Mammary microvascular endothelial cell (primary cell): ENCODE measurements around a stretch of chr9.

GRCh38 chr9:2300038-2300604, 285.0 kb downstream of the SMARCA2 start:
- RAMPAGE, long total RNA, result no peak

DNA sequence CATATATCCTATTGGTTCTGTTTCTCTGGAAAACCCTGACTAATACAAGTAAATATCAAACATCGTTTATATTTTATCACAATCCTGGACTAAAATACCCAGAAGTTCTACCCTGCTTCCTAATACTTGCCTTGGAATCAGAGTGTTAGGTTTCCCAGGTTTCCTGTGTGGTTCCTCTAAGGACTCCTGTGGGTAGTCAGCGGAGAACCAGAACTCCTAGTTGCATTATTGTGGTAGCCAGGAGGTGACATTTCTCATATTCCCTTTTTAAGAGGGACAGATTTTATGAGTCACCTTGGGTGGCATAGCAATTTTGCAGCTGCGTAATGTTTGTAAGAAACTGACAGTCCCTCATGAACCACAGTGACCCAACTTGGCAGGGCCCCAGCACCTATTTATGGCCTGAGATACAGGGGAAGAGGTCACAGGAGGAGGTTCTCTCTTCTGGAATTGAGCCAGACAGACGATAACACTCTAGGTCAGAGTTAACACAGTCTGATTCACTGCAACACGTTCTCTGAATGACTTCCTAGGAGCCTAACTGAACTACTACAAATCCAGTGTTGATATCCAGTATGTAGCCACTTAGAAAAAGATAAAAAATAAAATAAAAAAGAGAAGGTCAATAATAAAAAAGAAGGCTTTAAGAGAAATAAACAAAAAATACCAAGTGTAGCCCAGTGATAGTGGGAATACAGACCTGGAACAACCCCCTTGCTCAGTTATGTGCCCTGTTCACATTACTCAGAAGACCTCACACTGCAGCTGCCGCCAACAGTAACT, 50.9 kb upstream of the VLDLR start:
- RAMPAGE, long total RNA, result no peak

- RAMPAGE, long total RNA, result no peak
Observed at GRCh38 chr9:3475210-3475912, 50.4 kb downstream of the RFX3 start.

DNA sequence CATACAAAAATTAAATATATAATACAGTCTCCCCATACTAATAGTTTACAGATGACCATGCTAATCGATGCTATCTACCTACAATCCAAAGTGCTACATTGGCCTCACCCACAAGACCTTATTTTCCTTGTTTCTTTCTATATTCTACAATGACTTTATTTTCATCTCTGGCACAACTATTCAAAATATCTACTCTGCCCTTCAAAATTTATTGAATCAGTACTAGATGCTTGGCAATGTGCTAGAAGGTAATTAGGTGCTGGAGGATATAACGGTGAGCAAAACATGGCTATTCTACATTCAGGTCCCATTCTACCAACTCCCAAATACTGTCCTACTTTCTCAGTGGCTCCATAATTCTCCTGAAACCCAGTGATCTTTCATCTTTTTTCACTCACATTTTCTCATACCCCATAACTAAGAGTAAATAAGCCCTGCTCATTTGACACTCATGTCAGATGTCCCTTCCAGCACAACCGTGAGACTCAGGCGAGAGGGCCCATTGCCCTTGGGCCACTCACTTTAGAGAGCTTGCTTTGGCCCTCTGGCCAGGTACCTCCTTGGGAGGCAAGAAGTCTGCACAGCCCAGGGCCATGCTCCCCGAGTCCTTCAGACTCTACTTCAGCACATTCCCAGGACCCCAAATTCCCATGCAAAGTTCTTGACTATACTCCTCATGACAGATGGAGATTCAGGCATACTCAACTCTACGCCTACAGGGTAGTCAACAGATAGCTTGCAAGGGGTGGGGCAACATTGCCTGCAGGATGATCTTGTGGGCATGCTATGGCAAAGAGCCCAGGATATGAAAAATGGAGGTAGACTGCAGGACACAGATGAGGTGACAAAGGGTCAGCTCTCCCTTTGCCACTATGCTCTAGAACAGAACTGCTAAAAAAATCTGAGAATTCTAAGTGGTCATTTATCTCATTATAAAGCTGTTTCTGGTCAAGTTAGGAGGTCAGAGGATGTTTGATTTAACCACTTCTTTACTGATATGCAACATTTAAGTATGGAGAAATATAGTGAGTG, 33.6 kb downstream of the RFX3 start:
- RAMPAGE, long total RNA, result no peak

DNA sequence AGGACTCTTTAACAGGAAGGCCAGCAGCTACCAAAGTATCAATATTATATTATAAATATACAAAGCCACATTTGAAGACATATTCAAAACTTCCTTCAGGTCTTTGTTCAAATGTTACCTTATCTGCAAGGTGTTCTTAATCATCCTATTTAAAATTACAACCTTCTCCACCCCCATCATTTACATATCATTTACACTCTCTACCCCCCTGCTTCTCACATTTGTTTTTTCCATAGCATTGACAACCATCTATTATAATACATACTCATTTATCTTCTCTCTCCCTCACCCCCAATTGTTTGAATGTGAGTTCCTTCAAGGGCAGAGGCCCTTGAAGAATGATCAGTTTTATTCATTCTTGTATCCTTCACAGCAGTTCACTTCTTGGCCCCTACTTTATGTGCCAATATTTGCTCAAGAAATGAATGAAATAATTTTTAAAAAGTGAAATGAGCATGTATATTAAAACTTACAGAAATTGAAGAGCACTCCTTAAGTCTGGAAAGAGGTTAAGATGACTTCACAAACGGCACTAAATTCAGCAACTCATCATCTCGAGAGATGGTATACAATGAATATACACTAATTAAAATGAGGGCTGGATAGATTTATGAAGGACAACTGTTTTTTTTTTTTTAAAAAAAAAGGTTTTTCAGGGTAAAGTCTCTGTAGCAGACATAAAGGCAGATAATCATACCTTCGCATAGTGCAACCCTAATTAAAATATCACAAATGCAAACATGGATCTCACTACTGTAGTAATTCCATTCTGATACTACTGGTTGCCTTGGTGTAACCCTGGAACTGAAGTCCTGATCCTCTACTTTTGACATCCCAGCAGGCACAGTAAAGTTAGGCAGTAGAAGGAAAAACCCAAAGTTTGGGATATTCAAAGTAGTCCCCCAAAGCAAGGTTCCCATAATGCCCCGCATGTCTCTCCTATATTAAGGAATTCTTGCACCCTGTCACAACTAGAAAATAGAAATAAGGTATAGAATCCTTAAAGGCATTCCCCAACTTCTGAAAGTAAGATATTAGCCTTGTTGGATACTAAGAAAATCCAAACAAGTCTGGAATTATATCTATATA, 19.9 kb downstream of the RFX3 start:
- RAMPAGE, long total RNA, result no peak

DNA sequence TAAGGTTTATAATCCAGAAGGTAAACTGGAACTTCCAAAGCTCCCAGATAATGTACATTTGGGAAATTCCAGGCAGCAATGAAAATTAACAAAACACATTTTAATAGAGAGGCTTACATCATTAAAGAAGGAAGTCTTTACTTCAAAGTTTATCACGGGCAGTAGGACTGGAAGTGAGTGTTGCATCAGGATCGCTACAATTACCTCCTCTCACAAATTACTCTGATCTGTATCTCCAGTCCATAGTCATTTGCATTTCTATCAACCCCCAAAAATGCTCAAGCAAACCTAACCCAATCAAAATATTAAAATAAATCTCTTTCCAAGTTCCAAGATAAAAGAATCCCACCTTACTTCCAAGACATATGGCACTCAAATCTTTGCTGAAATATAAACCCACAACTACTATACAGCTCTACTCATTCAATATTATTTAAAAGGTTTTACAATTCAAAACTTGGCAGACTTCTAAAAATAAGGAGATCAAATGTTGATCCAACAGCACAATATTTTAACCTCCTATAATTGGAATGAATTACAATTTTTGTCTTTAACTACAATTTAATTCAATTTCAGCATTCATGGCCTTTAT, 12.2 kb downstream of the RFX3 start:
- RAMPAGE, long total RNA, result no peak

GRCh38 chr9:3527212-3527614, 1.4 kb upstream of the RFX3 start:
- RAMPAGE, long total RNA, result no peak

DNA sequence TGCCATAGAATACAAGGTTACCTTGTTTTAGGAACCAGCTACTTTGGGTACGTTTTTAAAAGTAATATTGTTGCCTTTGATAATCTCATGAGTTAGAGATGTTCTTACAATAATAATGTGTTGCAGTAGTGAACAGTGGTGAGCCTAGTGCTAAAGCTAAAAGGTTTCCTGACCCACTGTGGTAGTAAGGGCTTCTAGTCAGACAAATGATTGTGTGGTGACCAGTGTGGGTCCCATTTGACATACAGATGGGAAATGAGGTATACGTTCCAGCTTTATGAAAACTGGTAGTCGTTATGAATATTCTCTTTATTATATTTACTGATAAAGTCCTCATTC, 1.8 kb upstream of the RFX3 start:
- RAMPAGE, long total RNA, result no peak

DNA sequence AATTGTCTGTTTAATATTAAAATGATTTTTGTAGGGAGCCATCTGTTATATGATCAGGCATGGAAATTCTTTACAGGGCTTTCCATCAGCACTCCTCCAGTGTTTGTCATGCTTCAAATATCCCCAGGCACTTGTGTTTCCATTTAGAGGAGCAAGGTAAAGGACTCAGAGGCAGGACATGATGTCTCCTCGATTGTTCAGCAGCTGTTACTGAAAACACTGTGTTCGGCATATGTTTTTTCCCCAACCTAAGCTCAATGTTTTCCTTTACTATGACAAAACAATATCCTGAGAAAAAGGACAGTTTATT, 172.3 kb upstream of the RFX3 start:
- RAMPAGE, long total RNA, result no peak

DNA sequence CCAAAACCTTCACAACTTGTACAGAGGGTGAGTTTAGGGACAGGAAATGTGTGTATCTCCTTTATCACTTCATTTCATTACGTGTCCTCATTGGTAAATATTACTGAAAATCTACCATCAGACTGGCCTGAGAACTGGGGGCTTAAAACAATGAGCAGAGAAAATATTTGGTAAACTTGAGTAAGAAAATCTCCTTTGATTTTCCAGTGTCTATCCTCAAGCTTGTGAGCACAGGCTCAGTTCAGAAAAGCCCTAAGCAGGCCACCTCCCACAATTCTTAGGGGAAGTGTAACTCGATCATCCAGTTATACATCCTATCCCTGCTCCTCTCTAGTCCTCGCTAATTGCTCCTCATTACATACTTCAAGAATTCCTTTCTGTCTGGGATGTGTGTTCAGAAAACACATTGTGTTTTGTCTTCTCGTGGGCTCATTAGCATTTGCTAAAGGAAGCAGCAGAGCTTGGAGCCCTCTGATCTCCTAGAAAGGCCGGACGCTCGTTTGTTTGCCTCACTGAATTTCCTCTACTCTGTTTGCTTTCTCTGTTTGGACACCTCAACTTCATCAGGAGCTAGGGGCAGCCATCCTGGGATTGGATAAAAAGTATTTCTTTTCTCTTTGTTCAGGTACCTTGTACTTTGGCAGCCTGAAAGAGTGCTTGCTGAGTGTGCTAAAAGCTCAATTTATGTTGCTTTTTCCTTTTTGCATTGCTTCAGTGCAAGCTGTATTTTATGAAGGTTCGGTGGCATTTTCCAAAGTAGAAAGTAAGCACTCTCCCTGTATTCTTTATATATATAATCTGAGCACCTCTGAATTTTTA, 268.2 kb upstream of the RFX3 start:
- RAMPAGE, long total RNA, result no peak

DNA sequence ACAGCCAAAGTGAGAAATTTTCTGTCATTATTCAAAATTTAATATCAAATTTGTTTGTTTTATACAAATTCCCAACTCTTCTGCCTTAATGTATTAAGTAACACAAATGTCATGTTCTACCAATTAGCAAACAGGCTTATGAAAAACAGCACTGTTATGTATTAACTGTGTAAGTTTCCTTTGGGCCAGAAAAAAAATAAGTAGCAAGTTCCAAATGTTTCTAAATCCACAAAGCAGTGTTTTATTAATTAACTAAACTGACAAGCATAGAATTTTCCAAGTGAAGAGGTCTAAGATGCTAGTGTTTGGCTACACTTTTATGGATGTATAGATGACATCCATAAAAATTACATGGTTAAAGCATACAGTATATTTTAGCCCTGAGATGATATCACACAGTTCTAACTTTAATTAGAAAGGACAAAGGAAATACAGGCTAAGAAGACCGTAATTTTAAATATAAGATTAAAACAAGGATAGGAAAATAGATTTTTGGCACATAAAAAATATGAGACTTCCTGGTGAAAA, 234.4 kb downstream of the GLIS3 start:
- RAMPAGE, long total RNA, result no peak

DNA sequence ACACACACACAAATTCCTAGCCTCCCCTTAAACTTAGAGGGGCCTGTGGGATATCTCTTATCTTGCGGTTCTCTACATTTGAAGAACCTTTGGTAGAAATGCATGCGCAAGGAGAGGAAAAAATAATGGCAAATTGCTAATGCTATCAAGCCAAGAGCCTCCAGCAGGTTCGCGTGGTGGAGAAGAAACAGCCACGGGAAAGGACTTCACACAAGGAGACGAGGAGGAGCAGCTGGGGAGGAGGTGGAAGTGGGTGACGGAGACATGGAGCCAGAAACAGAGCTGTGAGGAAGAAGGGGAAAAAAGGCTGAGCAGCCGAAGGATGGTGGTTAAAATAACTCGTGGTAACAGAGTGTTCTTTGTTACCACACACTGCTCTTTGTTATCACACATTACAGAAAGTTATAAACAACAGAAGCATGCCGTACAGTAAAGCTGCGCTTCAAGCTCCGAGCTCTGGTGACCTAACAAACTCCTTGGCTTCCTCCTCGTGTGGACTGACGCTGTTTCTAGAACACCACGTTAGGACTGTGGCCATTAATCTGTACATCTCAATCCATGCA, 215.5 kb downstream of the GLIS3 start:
- RAMPAGE, long total RNA, result no peak

- RAMPAGE, long total RNA, result no peak
Observed at GRCh38 chr9:4093384-4093825, 206.5 kb downstream of the GLIS3 start.

DNA sequence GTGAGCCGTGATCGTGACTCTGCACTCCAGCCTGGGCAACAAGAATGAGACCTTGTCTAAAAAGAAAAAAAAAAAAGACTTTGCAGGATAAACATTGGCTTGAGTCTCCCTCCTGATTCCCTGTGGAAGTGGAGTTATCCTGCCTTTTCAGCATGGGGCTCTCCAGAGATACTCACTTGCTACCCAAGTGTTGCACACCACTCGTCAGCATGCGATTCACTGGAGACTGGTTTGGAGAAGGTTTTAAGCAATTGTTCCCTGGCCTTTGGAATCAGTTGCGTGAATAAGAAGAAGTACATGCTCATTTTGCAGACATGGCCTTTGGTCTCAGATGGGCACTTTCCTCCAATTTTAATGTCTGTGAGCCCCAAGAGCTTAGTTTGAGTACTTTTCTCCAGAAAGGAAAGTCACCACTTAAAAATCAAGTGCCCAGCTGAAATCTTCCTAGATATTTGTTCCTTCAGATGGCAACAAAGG, 2.5 kb downstream of the SLC1A1 start:
- RAMPAGE, long total RNA, result no peak

DNA sequence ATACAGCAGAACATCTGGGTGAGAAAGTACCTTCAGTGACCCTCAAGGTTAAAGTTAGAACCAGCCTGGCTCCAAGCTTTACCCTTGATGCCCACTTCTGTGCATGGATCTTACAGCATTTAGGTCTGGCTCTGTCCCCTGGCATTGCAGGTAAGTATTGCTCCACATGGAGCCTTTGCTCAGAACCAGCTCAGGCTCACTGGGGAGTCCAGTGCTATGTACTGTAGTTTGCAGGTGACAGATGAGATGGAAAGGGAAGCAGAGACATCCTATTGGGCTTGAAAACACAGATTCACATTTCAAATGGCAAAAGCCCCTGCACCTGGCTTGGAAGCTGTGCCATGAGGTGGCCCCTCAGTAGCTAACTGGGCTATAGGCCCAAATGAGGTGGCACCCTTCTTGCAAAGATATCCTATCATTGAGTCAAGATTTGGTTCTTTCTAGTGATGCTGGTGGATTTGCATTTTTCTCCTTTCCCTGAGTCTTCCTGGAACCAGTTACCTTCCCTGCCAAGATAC, 78.1 kb upstream of the PLPP6 start:
- RAMPAGE, long total RNA, result no peak

DNA sequence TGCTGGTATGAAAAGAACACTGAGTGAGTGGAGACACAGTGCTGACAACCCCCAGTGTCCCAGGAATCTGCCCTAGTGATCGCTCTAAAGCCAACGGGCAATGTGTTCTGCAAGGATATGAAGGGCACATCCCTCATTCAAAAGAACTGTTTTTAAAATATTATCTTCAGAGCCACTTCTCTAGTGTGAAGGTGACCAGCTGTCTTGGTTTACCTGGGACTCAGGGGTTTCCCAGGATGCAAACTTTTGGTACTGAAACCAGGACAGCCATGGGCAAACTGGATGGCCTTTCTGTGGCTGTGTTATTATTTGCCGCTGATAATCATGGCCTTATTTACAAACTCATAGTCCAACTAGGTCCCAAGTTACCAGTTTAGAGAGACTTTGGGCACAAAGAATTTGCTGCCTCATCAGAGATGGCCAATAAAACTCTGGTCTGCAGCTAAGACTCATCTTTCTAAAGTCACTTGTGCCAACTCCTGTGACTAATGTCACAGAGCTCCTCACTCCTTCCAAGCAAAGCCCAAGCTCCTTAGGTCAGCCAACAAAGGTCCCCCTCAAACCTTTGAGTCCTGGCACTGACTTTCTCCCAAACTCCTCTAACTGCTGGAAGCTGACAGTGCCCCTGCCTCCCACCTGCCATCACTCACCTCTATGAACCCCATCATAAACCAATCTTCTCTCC, 47.5 kb upstream of the PLPP6 start:
- RAMPAGE, long total RNA, result no peak

GRCh38 chr9:4665158-4665956, 923 bp downstream of the SPATA6L start:
- RAMPAGE, long total RNA, result no peak

- RAMPAGE, long total RNA, result no peak
Observed at GRCh38 chr9:4711120-4711732, 29.8 kb downstream of the AK3 start.

DNA sequence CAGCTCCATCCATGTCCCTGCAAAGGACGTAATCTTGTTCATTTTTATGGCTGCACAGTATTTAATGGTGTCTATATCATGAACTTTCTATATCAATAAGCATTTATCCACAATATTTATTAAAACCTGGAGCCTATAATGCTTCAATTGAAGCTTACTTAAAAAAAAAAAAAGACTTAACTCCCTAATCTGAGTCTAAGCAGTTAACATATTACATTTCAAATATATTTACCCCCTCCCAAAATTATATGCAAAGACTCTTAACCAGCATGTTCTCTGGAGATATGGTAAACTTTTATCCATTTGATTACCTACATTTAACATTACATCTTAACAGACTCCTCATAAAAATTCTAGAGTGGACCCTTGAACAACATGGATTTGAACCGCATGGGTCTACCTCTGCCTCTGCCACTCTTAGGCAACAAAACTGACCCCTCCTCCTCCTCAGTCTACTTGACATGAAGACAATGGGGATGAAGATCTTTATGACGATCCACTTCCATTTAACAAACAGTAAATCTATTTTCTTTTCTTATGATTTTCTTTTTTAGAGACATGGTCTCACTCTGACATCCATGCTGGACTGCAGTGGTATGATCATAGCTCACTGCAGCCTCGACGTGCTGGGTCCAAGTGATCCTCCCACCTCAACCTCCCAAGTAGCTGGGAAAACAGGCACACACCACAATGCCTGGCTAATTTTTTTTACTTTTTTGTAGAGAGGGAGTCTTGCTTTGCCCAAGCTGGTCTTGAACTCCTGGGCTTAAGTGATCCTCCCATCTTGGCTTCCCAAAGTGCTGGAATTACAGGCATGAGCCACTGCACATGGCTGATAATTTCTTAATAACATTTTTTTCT, 9.4 kb downstream of the AK3 start:
- RAMPAGE, long total RNA, result no peak

DNA sequence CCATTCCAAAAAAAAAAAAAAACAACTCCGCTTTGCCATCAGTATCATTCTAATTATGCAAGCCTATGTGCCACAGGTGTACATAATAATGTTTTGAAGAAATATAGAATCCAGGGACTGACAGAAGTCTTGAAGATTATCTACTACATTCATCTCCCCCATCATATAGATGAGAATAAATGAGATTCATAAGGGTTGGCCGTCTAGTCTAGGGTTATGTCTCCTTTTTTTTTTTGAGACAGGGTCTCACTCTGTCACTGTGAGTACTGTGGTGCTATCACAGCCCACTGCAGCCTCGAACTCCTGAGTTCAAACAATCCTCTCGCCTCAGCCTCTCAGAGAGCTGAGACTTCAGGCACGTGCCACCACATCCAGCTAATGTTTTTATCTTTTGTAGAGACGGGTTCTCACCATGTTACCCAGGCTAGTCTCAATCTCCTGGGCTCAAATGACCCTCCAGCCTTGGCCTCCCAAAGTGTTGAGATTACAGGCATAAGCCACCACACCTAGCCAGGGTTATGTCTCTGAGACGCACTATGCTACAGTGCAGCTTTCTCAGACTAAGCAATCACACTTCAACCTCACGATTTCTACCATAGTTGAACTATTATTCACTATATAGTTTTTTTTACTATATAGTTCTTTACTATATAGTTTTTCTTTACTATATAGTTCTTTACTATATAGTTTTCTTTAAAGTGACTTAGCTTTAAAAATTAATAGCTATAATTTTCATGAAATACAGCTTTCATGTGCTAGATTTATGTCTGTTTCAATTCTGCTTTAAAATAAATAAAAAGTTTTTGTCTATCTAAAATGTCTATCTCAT, 4.3 kb downstream of the AK3 start:
- RAMPAGE, long total RNA, result no peak